H1 (cell line): ENCODE measurements around the genes PRSS53, ITGAD and TP53TG3D.

GRCh38 chr16:31062897-31063312 lies 11.1 kb downstream of the ZNF668 start:
- RRBS = no CpG with 5 or more reads among the region's 19 CpGs
CAGE:
- cytosol, long polyA plus RNA = no peak
- long polyA plus RNA = no peak
- nucleus, long polyA plus RNA = no peak

DNA sequence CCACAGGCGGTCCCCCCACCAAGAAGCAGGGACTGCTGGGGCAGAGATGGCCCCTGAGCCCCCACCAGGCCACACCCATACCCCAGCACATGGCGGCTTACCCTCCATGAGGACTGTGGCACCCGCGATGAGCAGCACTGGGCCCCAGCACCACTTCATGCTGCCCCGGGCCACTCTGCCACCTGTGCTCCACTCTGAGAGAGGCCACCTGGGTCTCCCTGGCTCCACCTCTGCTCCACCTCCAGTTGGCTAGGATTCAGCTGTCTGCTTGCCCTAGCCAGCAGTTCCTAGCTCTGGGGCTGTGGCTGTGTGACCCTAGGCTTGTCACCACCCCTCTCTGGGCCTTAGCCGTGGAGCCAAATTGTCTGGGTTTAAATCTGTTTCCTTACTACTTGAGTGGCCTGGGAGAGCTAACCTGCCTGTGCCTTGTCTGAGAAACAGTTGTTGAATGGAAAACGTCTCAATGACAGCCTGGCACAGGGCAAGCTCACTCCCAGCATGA lies at the start of gene PRSS53:
PRSS53 (minus strand) TSS at position 293 of the 502 bp plus-strand sequence.
- RRBS = no CpG with 5 or more reads among the region's 7 CpGs
CAGE:
- cytosol, long polyA plus RNA = no peak
- long polyA plus RNA = no peak
- nucleus, long polyA plus RNA = no peak

DNA sequence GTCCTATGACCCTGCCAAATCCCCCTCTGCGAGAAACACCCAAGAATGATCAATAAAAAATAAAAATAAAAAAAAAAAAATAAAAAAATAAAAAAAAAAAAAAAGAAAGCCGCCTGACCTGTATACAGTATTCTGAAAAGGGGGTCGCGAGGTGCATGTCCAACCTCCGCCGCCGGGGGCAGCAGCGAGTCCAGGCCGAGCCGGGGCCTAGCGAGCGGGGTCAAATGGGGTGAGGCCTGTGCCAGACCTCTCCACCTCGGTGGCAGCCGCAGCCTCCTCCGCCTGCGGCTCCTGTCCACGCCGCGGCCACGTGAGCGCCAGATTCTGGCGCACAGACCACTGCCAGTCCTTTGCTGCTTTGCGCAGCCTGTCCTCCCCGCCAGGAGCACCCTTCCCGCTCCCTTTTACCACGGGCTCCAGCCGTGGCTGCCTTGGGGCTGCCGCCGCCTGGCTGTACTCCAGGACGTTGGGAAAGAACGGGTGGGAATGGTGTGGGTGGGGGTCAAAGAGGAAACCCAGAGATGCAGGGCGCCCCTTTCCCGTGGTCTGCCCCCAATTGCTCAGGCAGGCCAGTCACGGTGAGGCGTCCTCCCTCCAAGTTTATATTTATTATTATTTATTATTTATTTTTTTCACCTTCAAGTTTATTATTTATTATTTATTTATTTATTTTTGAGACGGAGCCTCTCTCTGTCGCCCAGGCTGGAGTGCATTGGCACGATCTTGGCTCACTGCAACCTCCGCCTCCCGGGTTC lies 2.4 kb upstream of the BCKDK start:
- RRBS = no CpG with 5 or more reads among the region's 40 CpGs
CAGE:
- cytosol, long polyA plus RNA = no peak
- long polyA plus RNA = no peak
- nucleus, long polyA plus RNA = no peak

DNA sequence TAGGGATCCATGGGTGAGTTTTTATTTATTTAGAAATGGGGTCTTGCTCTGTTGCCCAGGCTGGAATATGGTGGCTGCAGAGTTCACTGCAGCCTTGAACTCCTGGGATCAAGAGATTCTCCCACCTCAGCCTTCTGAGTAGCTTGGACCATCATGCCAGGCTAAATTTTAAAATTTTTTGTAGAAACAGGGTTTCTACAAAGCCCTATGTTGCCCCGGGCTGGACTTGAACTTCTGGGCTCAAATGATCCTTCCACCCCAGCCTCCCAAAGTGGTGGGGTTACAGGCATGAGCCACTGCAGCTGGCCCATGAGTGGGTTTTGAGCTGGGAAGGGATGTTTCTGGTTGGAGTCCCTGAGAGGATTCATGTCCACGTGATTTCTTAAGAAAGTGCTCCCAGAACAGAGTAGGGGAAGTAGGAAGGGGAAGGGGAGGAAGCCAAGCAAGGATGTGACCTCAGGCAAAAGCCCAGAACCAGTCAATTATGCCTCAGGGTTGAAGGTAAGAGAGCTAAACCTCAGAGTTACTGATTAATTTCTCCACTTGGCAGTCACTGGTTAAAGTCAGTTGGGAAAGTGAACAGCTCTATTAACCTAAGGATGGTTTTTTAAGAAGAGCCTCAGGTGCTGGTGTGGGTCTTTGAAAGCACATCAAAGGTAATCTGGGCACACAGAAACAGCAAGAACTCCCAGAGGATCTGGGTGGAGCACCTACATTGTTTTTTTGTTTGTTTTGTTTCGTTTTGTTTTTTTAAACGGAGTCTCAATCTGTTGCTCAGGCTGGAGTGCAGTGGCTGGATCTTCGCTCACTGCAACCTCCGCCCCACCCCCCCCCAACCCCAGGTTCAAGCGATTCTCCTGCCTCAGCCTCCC lies 3.8 kb upstream of the KAT8 start:
- RRBS = no CpG with 5 or more reads among the region's 7 CpGs
CAGE:
- cytosol, long polyA plus RNA = no peak
- long polyA plus RNA = no peak
- nucleus, long polyA plus RNA = no peak

DNA sequence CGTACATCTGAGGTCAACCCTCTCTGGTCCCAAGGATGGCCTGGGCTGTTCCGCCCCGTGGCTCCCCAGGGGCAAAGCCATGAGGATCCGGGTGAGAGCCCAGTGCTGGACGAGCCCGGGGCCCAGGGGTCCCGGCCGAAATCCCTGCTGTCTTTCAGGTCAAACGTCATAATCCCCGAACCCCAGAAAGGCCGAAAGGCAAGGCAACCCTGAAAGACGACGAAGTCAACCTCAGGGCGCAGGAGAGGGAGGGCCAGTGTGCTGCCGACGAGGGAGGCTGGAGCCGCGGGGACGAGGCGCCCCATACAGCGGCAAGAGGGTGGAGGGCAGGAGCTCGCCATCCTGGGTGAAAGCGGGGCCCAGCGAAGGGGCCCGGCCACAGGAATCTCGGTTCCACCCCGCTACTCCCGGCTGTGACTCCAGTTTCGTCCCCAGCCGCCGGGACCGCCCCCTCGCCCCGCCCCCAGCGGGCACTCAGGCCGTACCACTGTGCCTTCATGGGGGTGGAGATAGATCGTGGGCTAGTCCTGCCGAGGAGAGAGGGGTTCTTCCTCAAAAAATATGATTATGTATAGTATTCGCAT lies 457 bp upstream of the FUS start:
- RRBS = 0% methylated on average over 2 of the region's 39 CpGs
CAGE:
- cytosol, long polyA plus RNA = no peak
- long polyA plus RNA = no peak
- nucleus, long polyA plus RNA = start-site peak on the minus strand centred at position 401 of the sequence, 5 bp wide, 5 reads

- RRBS = no CpG with 5 or more reads among the region's 9 CpGs
CAGE:
- cytosol, long polyA plus RNA = no peak
- long polyA plus RNA = no peak
- nucleus, long polyA plus RNA = no peak
These were observed 807 bp downstream of the ITGAM start for GRCh38 chr16:31260625-31260939.

DNA sequence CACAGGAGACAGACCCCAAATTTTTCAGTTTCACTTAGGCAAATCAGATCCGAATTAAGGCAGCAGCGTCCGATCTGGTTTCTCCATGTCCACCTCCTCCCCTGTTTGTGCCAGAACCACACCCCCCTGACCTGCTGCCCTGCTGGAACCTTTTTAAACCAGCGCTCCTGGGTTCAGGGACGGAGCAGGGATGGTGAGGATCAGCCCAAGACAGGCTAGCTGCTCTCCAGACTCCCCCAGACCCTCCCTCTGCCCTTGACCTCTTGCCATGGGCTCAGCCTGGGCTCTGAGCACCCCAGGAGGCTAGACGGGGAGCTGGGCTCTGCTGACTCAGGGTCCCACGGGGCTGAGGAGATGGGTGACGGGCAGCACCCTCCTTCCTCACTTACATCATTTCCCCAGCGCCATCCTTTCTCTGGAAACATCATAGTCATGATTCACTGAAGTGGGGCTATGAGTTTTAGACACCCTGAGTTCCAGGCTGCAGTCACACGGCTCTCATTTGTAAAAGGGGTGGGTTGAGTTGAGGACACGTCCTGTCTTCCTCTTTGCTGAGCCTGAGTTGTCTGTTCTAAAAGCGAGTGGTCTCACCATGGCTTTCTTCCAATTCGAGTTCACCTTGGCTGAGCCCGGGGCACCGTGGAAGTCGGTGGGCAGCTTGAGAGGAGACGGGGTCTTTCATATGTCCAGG lies 3.1 kb upstream of the ITGAX start:
- RRBS = 69% methylated on average over 3 of the region's 17 CpGs
CAGE:
- cytosol, long polyA plus RNA = no peak
- long polyA plus RNA = no peak
- nucleus, long polyA plus RNA = no peak

GRCh38 chr16:31370107-31371264 lies 15.5 kb downstream of the ITGAX start:
- RRBS = no CpG with 5 or more reads among the region's 23 CpGs
CAGE:
- cytosol, long polyA plus RNA = no peak
- long polyA plus RNA = no peak
- nucleus, long polyA plus RNA = no peak

- RRBS = no CpG with 5 or more reads among the region's 3 CpGs
CAGE:
- cytosol, long polyA plus RNA = no peak
- long polyA plus RNA = no peak
- nucleus, long polyA plus RNA = no peak
These were observed 6.6 kb upstream of the ITGAD start for GRCh38 chr16:31386614-31386810.

GRCh38 chr16:31393019-31393498 lies at the start of gene ITGAD:
Gene ITGAD, plus strand, starts transcription at chr16:31393335.
- RRBS = no CpG with 5 or more reads among the region's 6 CpGs
CAGE:
- cytosol, long polyA plus RNA = no peak
- long polyA plus RNA = no peak
- nucleus, long polyA plus RNA = no peak

- RRBS = no CpG with 5 or more reads among the region's 78 CpGs
CAGE:
- cytosol, long polyA plus RNA = no peak
- long polyA plus RNA = no peak
- nucleus, long polyA plus RNA = no peak
These were observed 550 bp downstream of the COX6A2 start for GRCh38 chr16:31427430-31428189.

DNA sequence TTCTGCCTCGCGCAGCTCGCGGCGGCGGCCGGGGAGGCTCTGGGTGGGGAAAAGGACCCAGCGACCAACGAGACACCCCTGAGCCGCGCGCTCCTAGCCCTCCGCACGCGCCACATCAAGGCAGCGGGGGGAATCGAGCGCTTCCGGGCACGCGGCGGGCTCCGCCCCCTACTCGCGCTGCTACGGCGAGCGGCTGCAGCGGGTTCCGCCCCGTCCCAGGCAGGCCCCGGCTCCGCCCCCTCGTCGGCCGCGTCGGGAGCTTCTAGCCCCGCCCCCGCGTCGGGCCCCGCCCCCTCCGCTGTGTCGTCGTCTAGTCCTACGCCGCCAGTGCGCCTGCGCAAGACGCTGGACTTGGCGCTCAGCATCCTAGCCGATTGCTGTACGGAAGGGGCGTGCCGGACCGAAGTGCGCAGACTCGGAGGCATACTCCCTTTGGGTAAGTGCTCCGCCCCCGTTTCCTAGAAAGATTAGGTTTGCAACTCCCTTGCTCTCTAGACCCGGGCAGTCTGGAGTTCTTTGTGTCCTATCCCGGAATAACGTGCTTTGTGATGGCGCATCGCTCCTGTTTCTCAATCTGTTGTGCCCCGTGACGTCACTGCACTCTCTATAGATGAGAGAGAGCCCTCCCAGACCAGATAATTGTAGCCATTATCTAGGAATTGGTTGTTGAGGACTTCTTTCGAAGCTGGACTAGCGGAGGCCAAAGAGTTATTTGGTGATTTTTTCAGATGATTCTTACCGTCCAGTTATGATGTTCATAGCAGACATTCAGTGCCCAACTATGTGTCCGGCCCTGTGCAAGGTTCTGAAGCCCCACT lies 472 bp downstream of the ARMC5 start:
- RRBS = 1% methylated on average over 18 of the region's 72 CpGs
CAGE:
- cytosol, long polyA plus RNA = no peak
- long polyA plus RNA = no peak
- nucleus, long polyA plus RNA = no peak

GRCh38 chr16:31471080-31471690 lies 767 bp upstream of the TGFB1I1 start:
- RRBS = no CpG with 5 or more reads among the region's 13 CpGs
CAGE:
- cytosol, long polyA plus RNA = no peak
- long polyA plus RNA = no peak
- nucleus, long polyA plus RNA = no peak

GRCh38 chr16:31491878-31492426 lies 9.0 kb downstream of the SLC5A2 start:
- RRBS = no CpG with 5 or more reads among the region's 8 CpGs
CAGE:
- cytosol, long polyA plus RNA = no peak
- long polyA plus RNA = no peak
- nucleus, long polyA plus RNA = no peak

DNA sequence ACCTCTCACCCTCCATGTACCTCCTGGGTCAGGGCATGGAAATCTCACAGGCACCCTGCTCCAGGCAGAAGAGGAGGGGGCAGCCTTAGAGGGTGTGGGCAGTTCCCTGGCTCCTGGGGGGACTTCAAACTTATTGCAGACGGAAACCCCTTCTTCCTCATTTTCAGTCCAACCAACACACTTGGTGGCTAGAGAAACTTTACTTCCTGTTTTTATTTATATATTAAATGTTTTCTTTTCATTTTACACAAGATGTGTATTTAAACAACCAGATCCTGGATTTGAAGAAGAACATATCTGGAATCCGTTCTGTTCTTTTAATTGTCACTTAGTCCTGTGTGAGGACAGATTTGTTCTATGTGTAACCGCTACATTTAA lies 3.6 kb upstream of the ZNF267 start:
- RRBS = no CpG with 5 or more reads among the region's 3 CpGs
CAGE:
- cytosol, long polyA plus RNA = no peak
- long polyA plus RNA = no peak
- nucleus, long polyA plus RNA = no peak

GRCh38 chr16:32253218-32253583 lies at the start of gene TP53TG3D:
Gene TP53TG3D, plus strand, starts transcription at chr16:32253286.
- RRBS = no CpG with 5 or more reads among the region's 25 CpGs
CAGE:
- cytosol, long polyA plus RNA = no peak
- long polyA plus RNA = no peak
- nucleus, long polyA plus RNA = no peak

- RRBS = no CpG with 5 or more reads among the region's 29 CpGs
CAGE:
- cytosol, long polyA plus RNA = no peak
- long polyA plus RNA = no peak
- nucleus, long polyA plus RNA = no peak
These were observed 1748.3 kb downstream of the TP53TG3F start for GRCh38 chr16:35207716-35208188.

GRCh38 chr16:35336641-35337125 lies 1877.3 kb downstream of the TP53TG3F start:
- RRBS = no CpG with 5 or more reads among the region's 3 CpGs
CAGE:
- cytosol, long polyA plus RNA = no peak
- long polyA plus RNA = no peak
- nucleus, long polyA plus RNA = no peak

GRCh38 chr16:35552694-35553470 lies 2093.5 kb downstream of the TP53TG3F start:
- RRBS = 94% methylated on average over 18 of the region's 46 CpGs
CAGE:
- cytosol, long polyA plus RNA = no peak
- long polyA plus RNA = no peak
- nucleus, long polyA plus RNA = no peak

DNA sequence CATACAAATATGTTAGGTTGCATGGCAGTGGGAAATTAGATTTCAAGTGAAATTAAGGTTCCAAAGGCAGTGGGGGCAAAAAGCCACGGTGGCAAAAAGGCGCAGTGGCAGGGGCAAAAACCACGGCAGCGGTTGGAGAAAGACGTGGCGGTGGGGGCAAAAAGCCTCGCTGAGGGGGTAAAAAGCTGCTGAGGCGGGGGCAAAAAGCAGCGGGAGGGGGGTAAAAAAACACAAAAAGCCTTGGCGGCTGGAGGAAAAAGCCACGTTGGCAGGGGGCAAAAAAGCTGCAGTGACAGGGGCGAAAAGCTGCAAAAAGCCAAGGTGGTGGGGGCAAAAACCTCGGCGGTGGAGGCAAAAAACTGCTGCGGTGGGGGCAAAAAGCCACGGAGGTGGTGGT lies 194.1 kb downstream of the SHCBP1 start:
- RRBS = no CpG with 5 or more reads among the region's 16 CpGs
CAGE:
- cytosol, long polyA plus RNA = no peak
- long polyA plus RNA = no peak
- nucleus, long polyA plus RNA = no peak